Ascending aorta (tissue), 1 donor: ENCODE data around the genes ATP6AP2 and CASK.

- PRO-cap, result no peak
Measured at GRCh38 chrX:40169863-40170245, 72.1 kb upstream of the BCOR start.

DNA sequence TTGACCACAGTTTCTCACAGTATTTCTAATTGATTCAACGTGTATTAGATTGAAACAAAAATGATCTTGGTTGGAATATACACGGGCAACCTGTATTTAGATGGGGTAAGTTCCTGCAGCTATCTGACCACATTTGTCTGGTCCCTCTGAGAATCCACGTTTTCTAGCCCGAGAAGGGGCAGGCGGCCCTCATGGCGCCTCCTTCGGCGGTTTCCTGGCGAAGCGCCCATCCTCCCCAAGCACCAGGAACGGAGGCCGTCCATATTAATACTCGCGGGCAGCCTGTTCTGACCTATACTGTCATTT lies 77.0 kb upstream of the BCOR start:
- PRO-cap, result no peak

GRCh38 chrX:40267456-40267890 lies 169.7 kb upstream of the BCOR start:
- PRO-cap, result no peak

- PRO-cap, result bidirectional peak, plus-strand start at chrX:40580970, minus-strand start at chrX:40580728
Measured at GRCh38 chrX:40580837-40581900, at the start of gene ATP6AP2. Gene ATP6AP2 (plus strand): TSS chrX:40580970.

DNA sequence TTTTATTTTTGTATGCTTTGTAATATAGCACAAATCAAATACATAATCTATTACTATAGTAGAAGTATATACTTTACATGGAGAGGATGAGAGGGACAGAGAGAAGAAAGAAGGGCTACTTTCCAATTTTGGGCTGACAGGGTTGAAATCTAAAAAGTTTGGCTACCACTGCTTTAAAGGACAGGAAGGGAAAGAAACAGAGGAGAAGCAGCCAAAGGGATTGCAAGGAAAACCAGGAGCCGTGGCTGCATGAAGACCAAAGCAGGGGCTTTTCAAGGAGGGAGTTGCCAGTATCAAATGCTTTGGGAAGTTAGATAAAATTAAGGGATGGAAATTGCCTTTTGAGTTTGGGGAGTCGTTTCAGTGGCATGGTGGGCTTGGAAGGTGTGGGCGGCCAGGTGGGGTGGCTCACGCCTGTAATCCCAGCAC lies 4.4 kb downstream of the ATP6AP2 start:
- PRO-cap, result no peak

GRCh38 chrX:40755244-40755999 lies 20.1 kb upstream of the MED14 start:
- PRO-cap, result bidirectional peak, plus-strand start at chrX:40755494, minus-strand start at chrX:40755309

- PRO-cap, result no peak
Measured at GRCh38 chrX:41095281-41096076, 10.2 kb downstream of the USP9X start.

DNA sequence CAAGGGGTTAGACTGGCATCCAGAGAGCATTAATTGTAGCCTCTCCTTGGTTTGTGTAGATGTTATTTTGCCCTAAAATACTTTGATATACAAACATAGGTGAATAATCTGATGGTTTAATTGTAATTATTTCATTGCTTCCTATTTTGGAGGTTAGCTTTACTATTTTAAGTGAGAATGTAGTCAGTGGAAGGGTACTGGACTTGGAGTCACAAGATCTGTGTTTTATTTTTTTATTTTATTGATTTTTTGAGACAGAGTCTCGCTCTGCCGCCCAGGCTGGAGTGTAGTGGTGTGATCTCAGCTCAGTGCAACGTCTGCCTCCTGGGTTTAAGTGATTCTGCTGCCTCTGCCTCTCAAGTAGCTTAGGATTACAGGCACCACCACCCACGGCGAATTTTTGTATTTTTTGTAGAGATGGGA lies 11.0 kb downstream of the USP9X start:
- PRO-cap, result no peak

- PRO-cap, result no peak
Measured at GRCh38 chrX:41116831-41117301, 31.6 kb downstream of the USP9X start.

DNA sequence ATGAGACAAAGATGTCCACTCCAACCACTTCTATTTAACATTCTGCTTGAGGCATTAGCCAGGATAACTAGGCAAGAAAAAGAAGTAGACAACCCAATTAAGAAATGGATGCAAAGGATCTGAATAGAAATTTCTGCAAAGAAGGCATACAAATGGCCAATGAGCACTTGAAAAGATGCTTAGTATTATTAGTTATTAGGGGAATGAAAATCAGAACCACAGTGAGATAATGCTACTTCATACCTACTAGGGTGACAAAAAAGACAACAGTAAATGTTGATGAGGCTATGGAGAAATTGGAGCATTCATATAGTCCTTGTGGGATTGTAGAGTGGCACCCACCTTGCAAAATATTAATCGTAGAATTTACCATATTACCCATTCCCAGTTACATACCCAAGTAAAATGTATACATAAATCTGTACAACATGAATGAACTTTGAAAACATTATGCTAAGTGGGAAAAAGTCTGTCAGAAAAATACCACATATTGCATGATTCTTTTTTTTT lies 73.8 kb downstream of the USP9X start:
- PRO-cap, result no peak

GRCh38 chrX:41210037-41210916 lies 123.7 kb upstream of the DDX3X start:
- PRO-cap, result no peak

GRCh38 chrX:41218384-41218738 lies 115.6 kb upstream of the DDX3X start:
- PRO-cap, result no peak

- PRO-cap, result bidirectional peak, plus-strand start at chrX:41265874, minus-strand start at chrX:41265723
Measured at GRCh38 chrX:41265497-41266343, 68.2 kb upstream of the DDX3X start.

GRCh38 chrX:41302951-41303370 lies 31.0 kb upstream of the DDX3X start:
- PRO-cap, result no peak

DNA sequence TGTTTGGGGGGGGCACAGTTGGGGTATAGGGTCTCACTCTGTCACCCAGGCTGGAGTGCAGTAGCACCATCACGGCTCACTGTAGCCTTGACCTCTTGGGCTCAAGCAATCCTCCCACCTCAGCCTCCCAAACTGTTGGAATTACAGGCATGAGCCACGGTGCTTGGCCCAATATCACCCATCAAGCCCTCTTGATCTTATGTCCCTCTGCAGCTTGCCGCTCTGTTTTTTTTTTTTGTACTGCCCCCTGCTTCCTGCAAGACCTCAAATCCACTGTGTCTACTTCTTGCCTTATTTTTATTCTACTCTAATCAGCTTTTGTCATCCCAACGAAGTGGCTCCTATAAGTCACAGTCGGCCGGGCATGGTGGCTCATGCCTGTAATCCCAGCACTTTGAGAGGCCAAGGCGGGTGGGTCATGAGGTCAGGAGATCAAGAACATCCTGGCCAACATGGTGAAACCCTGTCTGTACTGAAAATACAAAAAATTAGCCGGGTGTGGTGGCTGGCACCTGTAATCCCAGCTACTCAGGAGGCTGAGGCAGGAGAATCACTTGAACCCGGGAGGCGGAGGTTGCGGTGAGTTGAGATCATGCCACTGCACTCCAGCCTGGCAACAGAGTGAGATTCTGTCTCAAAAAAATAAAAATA lies 27.0 kb downstream of the DDX3X start:
- PRO-cap, result unidirectional peak, minus-strand start at position 237 of the sequence

DNA sequence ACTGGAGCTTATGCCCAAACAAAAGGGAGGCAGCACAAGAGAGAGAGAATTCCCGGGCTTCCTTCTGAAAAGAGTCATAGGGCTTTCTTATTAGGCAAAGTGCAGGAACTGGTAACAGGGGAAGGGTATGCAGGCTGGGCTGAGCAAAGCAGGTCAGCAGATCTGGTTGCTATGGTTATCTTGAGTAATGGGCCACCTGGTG lies 5.3 kb upstream of the GPR82 start:
- PRO-cap, result no peak

DNA sequence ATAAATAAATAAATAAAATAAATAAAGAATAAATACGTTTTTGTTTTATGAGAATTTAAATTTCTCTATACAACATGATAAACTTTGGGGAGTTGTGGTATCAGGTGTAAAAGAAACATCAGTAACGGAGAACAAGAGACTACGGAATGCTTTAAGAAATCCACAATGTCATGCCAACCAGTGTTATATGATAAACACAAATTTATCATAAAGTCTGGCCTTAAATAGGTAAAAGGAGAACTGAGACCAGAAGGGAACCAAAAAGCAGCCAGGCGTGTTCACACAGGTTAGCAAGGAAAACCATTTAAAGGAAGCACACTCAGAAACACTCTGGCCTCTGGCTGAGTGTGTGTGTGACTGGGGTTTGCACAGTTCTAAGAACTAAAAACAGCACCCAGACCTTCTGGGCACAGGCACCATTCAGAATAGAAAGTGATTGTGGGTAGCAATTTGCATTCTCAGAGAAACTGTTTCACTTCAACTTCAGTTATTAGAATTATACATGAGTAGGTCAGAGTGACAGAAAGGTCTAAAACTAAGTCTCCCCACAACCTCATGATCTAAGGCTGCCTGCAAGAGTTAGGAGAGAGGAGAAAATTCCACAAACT lies 9.9 kb downstream of the GPR82 start:
- PRO-cap, result no peak

DNA sequence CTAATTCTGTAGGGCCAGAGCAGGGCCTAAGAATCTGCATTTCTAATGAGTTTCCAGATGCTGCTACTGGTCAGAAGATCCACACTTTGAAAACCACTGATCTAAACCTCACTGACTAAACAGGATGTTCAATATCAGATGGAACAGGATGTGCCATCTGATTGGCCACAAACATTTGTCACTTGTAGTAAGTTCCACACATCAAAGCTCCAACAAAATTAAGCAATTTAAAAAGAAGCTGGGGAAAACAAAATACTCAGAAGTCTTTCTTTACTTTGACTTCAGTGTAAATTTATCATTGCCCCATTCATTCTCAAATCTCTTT lies 14.3 kb downstream of the CASK start:
- PRO-cap, result no peak

DNA sequence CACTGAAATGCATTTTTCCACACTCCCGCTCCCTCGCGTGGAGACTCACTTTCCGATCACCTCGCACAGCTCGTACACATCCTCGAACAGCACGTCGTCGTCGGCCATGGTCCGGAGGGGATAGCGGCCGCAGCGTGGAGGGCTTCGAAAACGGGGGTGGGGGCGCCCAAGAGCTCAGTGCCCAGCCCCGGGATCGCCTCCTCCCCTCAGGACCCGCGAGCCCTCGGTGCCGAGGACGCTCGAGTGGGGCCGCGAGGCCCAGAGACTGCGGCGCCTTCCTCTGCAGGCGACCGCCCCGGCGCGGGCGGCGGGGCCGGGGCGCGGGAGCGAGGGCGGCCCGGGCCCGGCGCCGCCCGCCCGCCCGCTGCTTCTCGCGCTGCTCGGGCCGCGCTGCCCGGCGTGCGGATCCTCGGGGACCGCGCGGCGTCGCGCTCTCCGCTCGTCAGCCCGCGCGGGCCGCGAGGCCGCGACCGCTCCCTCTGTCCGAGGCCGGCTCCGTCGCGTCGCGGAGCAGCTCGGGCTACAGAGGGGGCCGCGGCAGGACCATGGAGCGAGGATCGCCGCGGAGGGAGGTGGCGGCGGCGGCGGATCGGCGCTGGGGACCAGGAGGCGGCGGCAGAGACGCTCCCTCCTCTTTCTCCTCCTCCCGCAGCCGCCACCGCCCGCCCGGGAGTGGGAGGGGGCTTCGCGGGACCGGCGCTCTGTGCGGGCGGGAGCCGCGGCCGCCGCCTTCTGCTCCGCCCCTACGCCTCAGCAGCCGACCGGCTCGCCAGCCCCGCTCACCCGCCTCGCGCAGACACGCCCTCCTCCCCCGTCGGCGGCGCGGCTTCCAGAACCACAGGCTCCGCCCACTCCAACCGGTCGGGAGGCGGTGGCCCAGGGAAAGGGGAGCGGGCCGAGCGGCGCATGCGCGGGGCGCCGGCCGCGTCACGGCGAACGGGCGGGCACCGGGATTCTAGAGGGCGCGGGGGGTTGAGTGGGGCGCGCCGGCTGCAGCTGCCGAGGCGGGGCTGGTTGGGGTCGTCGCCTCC lies at the start of gene CASK:
CASK (minus strand) TSS at position 674 of the 1,031 bp plus-strand sequence.
- PRO-cap, result bidirectional peak, plus-strand start at position 958 of the sequence, minus-strand start at position 674 of the sequence

GRCh38 chrX:43654335-43654530 lies 1.9 kb upstream of the MAOA start:
- PRO-cap, result unidirectional peak, minus-strand start at chrX:43654437